Kidney epithelial cell (primary cell): ENCODE measurements around the genes DGKE and SRSF1.

DNA sequence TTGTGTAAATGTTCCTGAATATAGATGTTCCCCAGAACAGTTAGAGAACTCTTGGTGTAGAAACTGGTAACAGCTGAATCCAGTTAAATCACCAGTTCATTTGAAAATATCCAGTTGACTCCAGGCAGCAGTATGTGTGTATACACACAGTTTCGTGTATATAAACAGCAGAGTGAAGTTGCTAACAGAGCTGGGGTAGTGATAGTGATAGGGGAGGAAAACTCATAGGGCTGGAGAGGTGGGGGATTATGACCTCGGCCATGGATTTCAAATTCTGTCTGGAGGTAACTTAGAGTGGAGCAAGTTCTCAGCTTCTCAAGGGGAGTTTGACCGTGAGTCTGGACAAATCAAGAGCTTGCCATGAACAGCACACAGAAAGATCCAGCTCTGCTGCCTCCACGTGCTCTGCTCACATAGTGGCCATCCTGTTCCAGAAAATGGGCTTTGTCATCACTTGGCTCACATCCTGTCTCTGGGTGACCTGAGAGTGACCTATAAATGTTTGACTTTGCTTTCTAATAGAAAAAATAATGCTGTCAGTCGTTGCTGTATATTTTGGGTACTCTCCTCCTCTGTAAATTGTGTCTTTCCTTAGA, 30.7 kb upstream of the MMD start:
- RAMPAGE, long total RNA: no peak
- RRBS: no CpG with 5 or more reads among the region's 5 CpGs

DNA sequence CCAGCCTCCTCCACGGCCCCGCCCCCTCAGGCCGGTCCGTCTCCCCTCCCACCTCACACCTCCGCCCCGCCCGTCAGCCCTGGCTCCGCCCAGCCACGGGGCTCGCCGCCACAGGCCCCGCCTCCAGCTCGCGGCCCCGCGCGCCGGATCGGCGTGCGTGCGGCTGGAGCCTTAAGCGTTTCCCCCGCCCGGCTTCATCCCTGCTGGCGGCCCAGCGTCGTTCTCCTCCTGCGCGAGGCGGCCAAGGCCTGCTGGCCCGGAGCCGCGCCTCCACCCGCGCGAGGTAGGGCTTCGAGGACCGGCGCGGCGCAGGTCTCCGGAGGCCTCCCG, at the start of gene DGKE:
DGKE (plus strand) TSS at position 174 of the 330 bp plus-strand sequence.
- RAMPAGE, long total RNA: no peak
- RRBS: 1% methylated on average over 28 of the region's 44 CpGs

DNA sequence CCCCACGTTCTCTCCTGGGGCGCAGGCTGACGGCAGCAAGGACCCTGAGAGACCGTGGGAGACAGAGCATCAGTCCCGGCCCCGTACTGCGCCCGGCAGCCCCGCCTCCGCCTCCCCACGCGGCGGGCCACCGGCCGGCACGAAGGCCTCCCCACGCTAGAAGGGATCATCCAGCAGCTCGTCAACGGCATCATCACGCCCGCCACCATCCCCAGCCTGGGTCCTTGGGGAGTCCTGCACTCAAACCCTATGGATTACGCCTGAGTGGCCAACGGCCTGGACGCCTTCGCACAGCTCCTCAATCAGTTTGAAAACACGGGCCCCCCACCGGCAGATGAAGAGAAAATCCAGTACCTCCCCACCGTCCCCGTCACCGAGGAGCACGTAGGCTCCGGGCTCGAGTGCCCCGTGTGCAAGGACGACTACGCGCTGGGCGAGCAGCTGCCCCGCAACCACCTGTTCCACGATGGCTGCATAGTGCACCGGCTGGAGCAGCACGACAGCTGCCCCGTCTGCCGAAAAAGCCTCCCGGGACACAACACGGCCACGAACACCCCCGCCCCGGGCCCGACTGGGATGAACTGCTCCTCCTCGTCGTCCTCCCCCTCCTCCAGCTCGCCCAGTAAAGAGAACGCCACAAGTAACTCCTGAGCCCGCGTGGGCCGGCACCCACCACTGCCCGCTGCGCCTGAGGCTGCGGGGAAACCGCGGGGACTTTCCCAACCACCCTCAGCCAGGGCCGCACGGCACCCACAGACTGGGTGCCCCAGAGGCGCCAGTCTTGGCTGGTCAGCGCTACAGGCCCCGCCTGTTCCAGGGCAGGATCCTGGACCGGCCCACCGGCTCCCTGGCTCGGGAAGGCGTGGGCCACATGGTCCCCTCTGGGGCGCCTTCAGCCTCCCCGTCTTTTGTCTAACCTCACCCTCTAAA, 39.0 kb upstream of the AKAP1 start:
- RAMPAGE, long total RNA: no peak
- RRBS: 8% methylated on average over 23 of the region's 73 CpGs

GRCh38 chr17:57255915-57256260, 435 bp upstream of the MSI2 start:
- RAMPAGE, long total RNA: no peak
- RRBS: 2% methylated on average over 4 of the region's 29 CpGs

GRCh38 chr17:57295093-57296355, 39.2 kb downstream of the MSI2 start:
- RAMPAGE, long total RNA: no peak
- RRBS: no CpG with 5 or more reads among the region's 12 CpGs

GRCh38 chr17:57372081-57372456, 115.7 kb downstream of the MSI2 start:
- RAMPAGE, long total RNA: no peak
- RRBS: no CpG with 5 or more reads among the region's 3 CpGs

DNA sequence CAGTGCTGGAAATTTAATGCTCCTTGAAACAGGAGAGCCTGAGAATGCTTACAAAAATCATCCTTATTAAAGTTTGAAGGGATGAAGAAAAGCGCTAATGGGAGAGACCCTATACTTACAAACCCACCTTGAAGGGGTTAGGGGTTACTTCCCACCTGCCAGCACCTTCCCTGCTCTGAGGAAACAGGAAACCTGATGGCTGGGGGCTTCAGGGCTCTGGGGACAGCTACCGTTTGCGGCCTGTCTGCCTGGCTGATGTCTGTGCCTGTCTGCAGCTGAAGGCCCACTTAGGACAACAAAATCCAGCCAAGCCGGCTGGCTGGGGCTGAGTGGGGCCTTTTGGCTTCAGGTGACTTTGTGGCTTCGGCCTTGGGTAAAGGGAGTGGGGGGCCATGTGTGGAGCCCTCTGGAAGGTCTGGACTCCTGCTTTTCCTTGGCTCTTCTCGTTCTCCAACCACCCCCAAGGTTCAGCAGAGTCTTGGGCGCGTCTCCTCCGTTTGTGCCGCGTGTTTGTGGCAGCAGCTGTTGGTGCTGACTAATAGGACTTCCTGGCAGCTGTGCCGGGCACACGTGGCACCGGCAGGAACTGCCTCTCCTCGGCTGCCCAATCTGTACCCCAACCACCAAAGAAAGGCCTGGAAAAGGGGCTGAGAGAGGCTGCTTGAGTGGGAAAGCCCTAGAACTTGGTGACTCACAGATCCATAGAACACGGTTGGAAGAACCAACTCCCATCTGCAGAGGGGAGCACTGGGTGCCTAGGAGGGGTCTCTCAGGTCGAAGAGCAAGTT, 186.7 kb downstream of the MSI2 start:
- RAMPAGE, long total RNA: no peak
- RRBS: no CpG with 5 or more reads among the region's 17 CpGs

DNA sequence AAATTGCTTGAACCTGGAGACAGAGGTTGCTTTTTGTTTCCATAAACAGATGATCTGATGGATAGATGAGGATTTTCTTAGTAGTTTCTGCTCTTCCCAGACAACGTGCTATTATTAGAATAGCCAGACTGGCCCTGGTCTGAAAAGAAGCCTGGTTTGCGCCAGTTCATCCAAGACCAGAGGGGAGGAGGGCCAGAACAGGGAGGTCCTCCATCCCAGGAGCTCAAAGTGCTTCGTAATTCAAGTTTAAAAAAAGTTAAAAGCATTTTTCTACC, 205.6 kb downstream of the CCDC182 start:
- RAMPAGE, long total RNA: no peak
- RRBS: no CpG with 5 or more reads among the region's 3 CpGs

DNA sequence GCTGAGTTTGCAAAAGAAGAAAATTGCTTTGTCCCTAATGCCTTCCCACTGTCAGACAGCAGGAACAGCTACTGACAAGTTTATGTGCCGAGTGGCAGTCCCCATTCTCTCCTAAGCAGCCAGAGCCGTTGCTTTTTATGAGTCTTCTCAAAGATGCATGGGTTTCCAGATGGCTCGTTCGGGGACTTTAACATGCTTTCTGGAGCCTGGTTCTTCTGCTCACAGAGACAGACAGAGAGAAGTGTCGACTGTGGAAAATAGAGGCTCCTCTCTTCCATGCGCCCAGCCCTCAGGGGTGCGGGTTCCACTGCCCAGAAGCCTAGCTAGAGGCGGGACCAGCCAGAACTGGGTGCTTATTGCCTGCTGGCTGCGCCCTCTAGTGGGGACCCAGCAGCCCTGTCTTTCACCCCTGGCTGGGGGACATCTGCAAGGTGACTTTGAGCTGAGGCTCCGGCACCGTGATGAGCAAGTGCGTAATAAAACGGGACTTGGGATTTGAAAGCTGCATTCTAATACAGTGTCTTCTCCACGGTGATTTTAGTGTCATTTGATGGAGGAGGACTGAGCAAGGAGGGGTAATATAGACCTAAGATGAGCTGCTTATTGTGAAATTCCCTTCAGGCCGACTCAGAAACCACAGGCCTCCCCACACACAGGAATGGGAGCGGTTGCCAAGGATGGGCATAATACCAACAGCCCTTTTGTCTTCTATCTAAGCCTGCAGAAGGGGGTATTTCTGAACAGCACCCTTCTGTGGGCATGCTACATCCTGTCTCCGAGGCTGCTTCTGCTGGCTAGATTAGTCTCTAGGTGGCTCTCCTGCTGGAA, 73.2 kb downstream of the CCDC182 start:
- RAMPAGE, long total RNA: no peak
- RRBS: no CpG with 5 or more reads among the region's 17 CpGs

DNA sequence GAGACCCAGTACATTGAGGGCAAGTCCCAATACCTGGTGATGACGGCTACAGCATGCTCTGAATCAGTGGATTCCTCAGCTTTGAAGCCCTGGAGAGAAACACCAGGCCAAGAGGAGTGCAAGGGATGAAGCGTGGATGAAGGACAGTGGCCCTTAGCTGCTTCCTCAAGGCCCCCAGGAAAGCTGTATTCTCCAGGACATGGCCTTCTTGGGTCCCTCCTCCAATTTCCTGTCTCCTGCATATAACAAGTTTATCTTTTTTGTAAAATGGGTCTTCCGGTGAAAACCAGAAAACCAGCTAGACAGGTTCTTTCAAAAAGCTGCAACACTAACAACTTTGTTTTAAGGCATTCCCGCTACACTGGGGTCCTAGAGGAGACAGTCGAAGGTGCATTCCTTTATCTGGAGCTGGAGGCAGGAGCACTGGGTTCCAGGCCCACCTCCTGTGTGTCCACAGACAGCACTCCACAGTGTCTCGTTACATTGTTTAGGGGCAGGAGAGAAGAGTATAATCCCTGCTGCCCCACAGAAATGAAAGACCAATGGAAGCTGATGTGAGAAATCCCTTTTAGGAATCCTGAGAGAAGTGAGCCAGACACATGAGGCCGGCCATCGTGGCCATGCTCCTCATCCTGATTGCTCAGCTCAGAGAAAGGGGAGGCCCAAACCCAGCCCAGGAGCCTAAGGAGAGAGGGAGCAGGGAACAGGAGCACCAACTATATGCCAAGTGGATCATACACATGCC, 59.7 kb downstream of the CCDC182 start:
- RAMPAGE, long total RNA: no peak
- RRBS: no CpG with 5 or more reads among the region's 8 CpGs

- RAMPAGE, long total RNA: no peak
- RRBS: no CpG with 5 or more reads among the region's 14 CpGs
These were observed 3.6 kb downstream of the MRPS23 start for GRCh38 chr17:57846280-57846674.

GRCh38 chr17:57874278-57875285, 24.7 kb upstream of the MRPS23 start:
- RAMPAGE, long total RNA: no peak
- RRBS: 2% methylated on average over 6 of the region's 38 CpGs

- RAMPAGE, long total RNA: no peak
- RRBS: no CpG with 5 or more reads among the region's 8 CpGs
These were observed 26.4 kb upstream of the MRPS23 start for GRCh38 chr17:57876224-57876732.

DNA sequence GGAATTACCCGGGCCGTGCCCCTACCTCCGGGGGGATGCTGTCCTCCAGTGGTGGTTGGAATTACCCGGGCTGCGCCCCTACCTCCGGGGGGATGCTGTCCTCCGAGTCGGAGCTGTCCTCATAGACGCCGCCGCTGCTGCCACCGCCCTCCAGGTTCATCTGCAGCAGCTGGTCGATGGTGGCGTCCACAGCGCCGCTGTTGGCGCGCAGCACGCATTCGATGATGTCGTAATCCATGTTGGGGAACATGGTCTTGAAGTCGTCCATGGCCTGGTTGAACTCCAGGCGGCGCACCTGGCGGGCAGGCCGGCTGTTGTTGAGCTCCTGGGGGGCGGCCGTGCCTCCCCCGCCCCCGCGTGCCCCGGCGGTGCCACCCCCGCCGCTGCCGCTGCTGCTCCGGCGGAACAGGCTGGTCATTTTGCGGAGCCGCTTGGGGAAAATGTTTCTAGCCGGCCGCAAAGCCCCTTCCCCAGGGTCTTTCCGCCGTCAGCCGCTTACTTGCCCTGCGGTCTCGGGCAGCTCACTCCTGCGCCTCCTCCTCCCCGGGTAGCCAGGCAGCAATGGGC, 35.4 kb upstream of the MRPS23 start:
- RAMPAGE, long total RNA: no peak
- RRBS: 69% methylated on average over 21 of the region's 49 CpGs

GRCh38 chr17:57906795-57907431, 48.3 kb downstream of the CUEDC1 start:
- RAMPAGE, long total RNA: no peak
- RRBS: no CpG with 5 or more reads among the region's 13 CpGs

DNA sequence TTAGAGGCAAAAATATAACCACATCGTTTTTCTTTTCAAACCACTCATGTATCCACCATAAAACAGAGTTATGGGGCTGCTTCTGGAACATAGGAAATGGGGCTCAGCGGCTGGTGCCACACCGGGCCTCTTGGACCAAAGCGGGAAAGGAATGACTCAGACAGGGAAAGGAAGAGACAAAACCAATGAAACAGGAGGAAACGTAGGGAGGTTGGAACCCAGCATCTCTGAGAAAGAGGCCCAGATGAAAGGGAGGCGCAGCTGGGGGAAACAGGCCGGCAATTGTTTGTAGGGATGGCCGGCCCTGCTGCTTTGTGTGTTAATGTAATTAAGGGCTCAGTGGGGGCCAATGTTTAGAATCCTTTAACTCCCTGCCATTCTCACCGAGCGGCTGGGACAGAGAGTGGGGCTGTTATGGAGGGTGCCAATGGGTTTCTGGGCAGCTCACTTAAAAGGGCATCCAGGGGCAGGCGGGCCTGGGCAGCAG, 28.4 kb downstream of the CUEDC1 start:
- RAMPAGE, long total RNA: no peak
- RRBS: no CpG with 5 or more reads among the region's 11 CpGs

DNA sequence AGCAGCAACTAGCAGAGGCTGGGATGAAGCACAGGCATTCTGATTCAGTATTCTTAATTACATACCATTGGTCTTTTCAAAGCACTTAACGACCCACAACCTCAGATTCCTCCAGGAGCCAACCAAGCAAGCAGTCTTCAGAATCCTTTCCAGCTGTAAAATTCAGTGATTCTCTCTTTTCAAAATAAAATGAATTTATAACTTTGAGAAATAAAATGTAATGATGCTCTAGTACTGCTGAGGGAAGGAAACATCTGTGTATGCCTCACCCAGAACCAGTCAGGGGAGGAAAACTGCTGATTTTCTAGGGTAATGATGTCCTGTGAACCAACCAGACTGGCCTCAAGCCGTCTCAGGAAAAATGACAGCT, 9.1 kb downstream of the CUEDC1 start:
- RAMPAGE, long total RNA: no peak
- RRBS: no CpG with 5 or more reads among the region's 2 CpGs

DNA sequence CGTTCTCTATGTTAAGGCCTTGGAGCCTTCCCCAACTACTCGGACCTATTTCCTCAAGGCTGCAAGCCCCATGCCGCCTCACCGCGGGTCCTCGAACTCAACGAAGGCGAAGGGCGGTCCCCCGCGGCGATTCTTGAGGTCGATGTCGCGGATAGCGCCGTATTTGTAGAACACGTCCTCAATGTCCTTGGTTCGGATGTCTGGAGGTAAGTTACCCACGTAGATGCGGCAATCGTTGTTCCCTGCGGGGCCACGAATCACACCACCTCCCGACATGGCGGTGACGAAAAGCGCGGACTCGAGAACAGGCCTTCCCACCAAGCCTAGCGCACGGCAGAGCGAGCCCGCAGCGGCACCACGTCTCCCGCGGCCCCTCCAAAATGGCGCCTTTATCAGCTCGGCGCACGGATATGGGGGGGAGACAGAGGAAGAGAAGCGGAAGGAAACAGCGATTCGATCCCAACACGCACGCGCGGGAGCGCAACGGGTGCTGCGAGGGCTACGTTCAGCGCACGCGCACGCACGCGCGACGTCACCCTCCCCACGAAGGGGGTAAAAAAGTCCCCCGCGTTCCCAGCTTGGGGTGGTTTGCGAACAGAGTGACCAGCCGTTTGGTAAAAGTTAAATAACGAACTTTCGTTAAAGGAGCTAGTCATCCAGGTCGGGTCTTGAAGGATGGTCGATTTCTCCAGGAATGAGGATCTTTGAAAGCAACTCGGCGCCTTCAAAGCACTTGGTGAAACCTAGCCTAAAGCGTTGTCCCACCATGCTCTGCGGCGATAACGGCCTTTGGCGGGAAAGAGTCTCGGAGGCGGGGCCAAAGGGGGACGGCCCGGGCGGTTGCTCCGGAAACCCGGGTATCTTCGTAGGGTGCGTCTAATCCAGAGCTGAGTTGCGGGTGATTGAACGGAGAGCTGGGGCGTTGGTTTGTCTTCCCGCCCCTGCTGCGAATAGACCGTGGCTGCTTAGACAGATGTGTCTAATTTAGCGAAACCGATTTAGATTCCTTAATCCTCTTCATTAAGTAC, at the start of gene SRSF1:
SRSF1 (minus strand) TSS at position 385 of the 1,028 bp plus-strand sequence.
- RAMPAGE, long total RNA: start-site peak on the minus strand centred at position 382 of the sequence, 36 bp wide, 611 and 625 reads in 2 replicates
- RRBS: no CpG with 5 or more reads among the region's 94 CpGs

GRCh38 chr17:58089942-58090885, 7.0 kb downstream of the DYNLL2 start:
- RAMPAGE, long total RNA: no peak
- RRBS: no CpG with 5 or more reads among the region's 3 CpGs

GRCh38 chr17:58093975-58094820, 11.0 kb downstream of the DYNLL2 start:
- RAMPAGE, long total RNA: no peak
- RRBS: no CpG with 5 or more reads among the region's 5 CpGs